Neural cell (in vitro differentiated cells): Measurements from ENCODE around the genes PMS1 and NEMP2.

DNA sequence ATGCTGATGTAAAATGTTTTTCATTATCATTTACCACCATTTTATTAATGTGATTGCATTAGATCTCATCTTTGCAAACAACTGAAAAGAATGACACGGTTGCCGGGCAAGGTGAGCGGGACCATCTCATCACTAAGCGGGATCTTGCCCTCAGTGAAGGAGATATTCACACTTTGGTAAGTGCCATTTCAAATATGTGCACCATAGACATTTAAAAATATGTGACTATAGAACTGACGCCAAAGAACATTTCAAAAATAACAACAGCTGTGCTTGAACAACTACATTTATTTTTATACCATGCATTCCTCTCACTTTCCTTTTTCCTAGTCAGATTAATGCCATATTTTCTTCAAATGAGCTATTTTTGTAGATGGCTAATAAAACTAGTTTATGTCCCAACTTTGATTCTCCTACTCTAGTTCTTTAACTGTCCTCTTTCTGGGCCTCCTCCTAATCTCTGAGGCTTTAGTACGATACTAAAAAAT, 24.2 kb upstream of the FAM171B start:
- RAMPAGE, long total RNA: no peak

DNA sequence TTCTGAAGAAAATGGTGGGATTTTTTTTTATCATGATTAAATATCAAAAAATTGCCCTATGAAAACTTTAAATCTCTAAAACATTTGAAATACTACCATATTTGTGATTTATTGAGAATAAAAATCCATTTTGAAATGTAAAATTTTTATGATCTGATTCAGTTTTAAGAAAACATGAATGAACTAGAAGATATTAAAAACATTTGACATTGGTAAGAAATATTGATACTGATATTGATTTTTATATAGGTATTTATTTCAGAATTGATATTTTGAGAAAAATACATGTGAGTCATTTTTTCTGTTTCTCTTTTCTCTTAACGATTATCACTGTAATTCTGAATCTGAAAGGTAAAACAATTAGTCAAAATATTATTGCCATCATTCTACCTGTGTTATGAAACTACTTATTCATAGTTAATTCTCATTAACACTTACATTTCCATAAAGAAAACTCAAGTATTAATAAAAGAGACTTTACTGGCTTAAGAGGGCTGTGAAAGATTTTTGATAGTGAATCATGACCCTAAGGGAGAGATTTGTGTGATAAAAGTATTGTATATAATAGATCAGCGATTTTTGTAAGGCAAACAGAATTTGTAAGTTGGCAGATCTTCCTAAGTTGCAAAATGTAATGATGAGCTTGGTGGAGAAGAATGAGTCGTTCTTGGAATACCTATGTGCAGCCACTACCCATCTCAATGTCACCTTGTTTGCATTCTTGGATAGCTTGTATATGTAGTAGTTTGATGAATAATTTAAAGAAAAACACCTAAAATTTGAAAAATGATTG, 14.2 kb upstream of the FAM171B start:
- RAMPAGE, long total RNA: no peak

GRCh38 chr2:187482769-187483456, 34.9 kb upstream of the CALCRL start:
- RAMPAGE, long total RNA: no peak

DNA sequence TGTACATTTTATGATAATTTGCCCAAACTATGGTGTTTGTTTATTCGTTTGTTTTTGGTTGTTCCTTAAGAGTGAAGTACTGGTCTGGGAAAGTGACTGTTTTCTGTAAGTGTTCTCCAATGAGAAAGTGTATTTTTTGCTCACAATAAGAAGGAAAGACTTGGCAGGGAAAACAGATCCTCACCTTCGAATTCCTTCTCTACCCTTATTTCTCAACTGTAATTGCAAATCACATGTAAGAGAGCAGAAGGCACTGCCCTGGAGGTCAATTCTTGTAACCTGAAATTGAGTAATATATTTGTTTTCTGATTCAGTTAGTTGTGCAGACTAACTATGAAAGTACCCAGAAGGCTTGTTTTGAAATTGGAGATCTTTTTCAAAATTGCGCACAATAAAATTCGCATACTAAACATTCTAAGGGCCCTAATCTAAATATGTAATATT, 24.3 kb downstream of the TFPI start:
- RAMPAGE, long total RNA: no peak

- RAMPAGE, long total RNA: no peak
These were observed 314.1 kb downstream of the GULP1 start for GRCh38 chr2:188605855-188606140.

DNA sequence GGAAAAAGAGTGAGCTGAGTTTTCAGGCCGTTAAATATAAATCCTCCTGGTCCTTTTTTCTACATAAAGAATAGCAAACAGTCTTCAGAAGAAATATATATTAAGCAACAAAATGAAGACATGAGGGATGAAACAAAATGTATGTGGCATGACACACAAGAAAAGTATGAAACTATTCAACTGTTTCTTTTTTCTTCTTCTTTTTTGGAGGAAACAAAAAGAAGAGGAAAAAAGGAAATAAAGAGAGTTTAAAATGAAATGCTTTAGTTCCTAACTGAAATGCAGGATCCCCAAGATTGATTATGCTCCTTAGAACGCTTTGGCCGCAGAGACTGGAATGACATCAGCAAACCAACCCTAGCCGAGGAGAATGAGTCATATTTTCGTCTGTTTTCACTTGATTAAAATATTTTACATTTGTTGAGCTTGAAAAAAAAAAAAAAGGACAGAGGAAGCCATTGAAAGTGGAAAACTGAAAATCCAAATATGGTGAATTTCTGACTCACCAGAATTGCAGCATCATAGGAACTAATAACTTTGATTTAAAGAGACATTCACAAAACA, 30.5 kb upstream of the COL5A2 start:
- RAMPAGE, long total RNA: no peak

- RAMPAGE, long total RNA: no peak
These were observed 93.8 kb upstream of the WDR75 start for GRCh38 chr2:189347354-189347955.

GRCh38 chr2:189533123-189533791, 47.3 kb downstream of the SLC40A1 start:
- RAMPAGE, long total RNA: no peak

DNA sequence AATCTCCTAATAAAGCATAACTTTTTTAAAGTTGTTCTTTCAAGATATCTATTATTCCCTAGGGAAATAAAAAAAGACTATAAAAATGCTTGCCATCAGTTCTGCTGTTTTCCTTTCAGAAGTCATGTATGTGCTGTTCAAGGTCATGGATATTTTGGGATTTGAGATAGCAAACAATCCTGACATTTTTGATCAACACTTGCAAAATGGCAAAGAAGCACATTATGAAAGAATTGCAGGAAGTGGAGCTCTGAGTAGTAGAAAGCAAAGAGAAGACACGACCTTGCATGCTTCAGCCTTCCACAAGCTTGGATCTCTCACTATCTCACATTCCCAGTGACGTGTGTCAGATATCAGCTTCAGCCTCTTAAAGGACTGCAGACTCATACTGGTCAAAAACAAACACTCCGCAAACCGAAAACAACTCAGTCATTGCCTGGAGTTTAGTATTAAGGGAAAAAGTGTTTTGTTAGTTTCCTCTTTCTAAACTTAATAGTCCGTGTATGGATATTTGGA, 32.4 kb upstream of the SLC40A1 start:
- RAMPAGE, long total RNA: no peak

GRCh38 chr2:189765564-189765909, 2.9 kb upstream of the OSGEPL1 start:
- RAMPAGE, long total RNA: no peak

DNA sequence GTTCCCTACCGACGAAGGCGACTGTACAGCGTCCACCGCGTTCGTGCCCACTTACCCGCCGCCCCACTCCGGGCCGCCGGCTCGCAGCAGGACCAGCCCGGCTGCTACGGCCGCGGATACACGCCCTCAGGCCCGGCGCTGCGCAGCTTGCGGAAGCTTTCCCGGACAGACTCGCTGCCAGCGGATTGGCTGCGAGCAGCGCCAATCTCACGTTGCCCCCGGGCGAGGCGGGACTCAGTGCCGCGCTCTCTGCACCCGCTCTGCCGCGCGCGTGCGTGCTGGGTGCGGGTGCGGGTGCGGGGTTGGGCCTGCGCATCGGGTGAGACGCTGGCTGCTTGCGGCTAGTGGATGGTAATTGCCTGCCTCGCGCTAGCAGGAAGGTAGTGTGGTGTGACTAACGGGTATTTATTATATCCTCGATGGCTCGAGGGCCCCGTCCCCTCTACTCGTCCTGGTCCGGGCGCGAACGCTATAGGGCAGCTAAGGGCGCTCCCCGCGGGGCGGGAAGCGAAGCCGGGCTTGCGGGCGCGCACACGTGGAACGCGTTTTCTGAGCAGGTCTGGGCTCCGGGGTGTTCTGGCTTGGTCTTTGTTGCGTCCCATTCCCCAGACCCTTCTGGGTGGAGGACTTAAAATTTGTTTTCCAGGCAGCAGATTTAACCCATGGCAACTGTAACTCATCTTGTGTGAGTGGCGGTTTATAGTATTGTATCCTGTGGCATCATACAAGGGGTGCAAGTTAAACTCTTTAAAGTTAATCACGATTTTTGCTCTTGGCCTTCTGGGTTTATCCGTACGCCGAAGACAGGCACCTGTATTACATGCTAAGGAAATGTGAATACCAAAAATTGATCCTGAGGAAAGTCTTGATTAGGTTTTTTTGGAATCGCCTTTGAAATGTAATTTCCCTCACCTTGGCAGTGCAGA, at the start of gene PMS1:
PMS1 (plus strand) TSS at position 237 of the 926 bp plus-strand sequence.
- RAMPAGE, long total RNA: start-site peak on the minus strand centred at position 108 of the sequence, 60 bp wide, 1,909 and 2,054 reads in 2 replicates; start-site peak on the plus strand centred at position 306 of the sequence, 92 bp wide, 640 and 767 reads in 2 replicates

GRCh38 chr2:190093701-190094313, 31.3 kb upstream of the MSTN start:
- RAMPAGE, long total RNA: no peak

DNA sequence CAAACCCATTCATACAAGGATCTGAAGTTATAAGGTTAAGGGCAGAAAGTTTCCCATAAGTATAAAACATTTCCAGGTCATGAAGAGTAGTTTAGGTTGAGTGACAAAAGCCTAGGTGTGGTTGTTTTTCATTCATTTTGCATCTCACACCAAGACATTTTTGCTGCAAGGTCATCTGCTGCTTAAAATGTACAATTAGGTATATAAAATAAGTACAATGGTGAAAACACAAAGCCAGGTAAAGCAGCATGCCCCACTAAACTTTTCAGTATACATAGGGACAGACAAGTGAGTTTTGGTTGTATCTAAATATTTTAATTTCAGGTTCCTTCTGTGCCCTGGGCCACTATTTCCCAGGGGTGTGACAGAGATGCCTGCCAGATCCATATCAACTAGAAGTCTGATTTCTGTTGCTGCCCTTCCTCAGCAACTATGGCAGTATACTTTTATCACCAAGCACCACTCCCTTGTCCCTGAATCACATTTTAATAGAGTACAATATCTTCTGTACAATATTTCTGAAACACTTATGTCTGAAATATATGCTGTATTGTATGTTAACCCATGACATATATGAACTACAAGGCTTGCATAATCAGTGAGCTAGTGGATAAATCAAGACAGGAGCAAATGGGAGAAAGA, 21.2 kb downstream of the C2orf88 start:
- RAMPAGE, long total RNA: no peak

- RAMPAGE, long total RNA: no peak
These were observed 9.6 kb downstream of the INPP1 start for GRCh38 chr2:190352651-190353651.

GRCh38 chr2:190408524-190409308, 561 bp downstream of the MFSD6 start:
- RAMPAGE, long total RNA: no peak

- RAMPAGE, long total RNA: no peak
These were observed 9.0 kb downstream of the MFSD6 start for GRCh38 chr2:190417048-190417607.

- RAMPAGE, long total RNA: no peak
These were observed 61.0 kb downstream of the MFSD6 start for GRCh38 chr2:190469191-190469584.

- RAMPAGE, long total RNA: no peak
These were observed 61.6 kb downstream of the MFSD6 start for GRCh38 chr2:190469601-190470237.

DNA sequence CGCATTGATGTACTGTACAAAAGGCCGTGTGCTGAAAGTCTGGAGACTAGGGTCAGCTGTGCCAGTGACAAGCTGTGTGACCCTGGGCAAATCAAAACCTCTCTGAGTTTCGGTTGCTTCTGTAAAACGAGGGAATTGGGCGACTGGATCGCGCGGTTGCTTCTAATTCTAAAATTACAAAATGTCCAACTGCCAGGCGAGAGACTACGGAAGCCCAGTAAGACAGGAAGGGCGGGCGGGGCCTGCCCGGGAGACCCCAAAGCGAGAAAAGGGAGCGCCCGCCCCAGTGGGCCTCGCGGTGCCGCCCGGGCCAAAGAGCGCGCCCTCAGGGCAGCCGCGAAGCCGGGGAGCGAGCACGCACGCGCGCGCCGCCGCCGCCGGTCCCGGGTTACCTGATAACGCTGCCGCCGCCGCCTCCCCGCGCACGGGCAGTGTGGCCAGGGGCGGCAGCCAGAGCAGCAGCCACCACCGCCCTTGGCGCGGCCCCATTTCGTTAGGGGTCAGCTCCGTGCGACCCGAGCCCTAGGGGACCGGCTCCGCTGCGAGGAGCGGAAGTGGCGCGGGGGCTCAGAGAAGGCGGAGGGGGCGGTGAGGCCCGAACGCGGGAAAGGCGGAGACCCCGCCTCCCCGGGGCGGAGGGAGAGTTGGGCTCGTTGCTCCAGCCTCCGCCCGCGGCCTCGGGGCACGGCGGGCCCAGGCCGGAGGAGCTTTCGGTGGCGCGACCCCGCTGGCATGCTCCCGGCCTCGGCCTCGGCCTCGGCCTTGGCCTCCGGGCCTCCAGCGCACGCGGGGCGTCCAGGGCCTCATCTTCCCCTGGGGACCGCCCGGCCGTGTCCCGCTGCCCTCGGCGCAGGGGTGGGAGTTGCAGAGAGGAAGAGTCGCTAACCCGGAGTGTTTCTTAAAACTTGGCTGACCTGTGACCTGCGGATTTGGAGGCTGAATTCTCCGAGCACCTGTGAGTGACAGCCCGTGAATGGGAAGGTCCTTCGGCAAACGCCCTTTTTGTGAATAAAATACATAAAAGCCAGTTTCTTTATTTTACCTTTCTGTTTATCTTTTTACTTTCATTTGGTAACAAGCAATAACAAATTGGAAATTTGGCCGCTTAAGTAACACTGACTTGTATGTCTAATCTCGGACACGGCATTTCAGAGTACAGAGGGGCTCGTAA, at the start of gene NEMP2:
NEMP2 (minus strand) TSS at position 556 of the 1,171 bp plus-strand sequence.
- RAMPAGE, long total RNA: start-site peak on the minus strand centred at position 539 of the sequence, 88 bp wide, 27 and 16 reads in 2 replicates

DNA sequence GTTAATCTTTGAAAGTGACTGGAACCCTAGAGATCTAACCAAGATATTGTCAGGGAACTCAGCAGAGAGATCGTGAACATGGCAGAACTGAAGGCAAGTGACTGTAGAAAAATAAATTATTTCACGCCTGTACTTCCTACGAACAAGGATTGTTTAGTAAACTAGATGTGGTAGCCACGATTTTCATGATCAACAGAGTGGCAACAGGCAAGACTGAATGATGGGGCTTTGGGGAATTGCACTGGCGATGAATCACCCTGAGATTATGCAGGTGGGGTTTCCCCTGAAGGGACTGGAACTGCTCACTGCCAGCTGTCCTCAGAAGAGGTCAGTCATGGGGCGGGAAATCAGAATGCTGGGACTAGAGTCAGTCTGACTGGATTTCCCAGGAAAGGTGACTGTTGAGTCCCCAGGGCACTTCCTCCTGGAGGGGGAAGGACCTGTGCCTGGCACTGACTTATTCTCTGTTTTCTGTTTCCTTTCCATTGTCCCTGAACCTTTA, 69.8 kb downstream of the NAB1 start:
- RAMPAGE, long total RNA: no peak